Mammary microvascular endothelial cell (primary cell): ENCODE results near the genes CYFIP1 and GOLGA6L26.

DNA sequence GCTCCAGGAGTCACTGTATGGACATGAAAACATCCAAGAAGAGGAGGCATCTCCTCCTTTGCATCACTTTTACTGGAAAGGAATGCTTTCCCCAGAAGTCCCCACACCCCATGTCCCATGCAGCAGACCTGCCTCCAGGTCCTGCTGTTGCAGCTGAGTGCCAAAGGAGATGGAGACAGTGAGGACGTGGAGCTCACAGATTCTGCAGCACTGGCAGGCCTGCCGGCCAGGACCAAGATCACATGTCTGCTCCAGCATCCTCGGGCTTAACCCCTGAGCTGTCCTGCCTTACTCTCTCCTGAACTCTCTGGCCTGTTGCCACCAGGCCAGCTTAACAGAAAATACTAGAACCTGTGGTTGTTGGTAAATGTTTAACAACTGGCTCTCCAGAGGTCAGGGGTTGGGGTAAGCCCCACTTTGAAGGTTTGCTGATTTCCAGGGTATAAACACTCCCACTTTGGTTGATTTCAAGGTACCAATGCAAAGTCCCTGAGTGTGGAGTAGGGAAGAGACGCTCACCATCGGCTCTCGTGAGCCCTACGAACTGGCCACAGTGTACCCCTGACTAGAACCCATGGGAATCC lies 133.8 kb downstream of the OR4N4 start:
- RAMPAGE, long total RNA, result no peak

DNA sequence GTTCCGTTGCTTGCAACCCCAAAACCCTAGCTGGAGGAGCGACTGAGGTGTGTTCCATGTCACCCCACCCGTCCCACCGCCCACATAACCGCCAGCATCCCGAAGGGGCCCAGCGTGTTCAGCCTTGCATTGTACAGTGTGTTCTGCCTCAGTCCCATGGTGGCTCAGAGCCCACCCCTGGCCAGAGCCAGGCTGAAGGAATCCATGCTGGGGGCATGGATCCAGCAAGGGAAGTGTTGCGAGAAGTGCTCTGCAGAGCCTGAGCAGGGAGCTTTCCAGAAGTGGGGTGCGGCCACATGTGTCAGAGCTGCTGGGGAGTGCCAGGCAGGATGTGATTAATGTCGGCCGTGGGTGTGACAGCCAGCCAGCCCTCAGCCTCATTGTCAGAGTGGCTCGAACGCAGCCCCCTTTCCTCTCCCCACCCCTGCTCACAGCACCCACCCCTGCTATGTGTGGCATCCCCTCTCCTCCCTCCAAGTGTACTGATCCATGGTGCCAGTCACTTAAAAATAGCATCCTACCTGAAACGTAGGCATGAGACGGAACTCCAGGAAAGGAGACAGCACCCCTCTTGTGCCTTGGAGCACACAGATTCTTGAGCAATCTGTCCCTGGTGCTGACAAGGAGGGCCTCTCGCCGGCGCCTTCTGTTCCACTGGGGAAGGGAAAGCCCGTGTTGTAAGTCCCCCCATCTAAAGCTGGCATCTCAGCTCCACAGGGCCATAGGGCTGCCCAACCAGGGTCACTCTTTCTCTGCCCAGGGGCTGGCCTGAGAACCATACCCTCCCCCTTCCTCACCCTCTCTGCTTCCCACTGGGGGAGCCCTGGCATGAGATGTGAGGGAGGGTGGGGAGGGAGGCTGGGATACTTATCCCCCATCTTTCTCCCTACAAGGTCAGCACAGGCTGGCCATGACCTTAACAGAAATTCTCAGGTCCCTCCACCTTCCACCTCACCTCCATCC lies 145.0 kb downstream of the OR4N4 start:
- RAMPAGE, long total RNA, result no peak

GRCh38 chr15:22250682-22251317 lies 156.5 kb downstream of the OR4N4 start:
- RAMPAGE, long total RNA, result no peak

GRCh38 chr15:22589453-22589998 lies 130.8 kb downstream of the GOLGA6L22 start:
- RAMPAGE, long total RNA, result no peak

DNA sequence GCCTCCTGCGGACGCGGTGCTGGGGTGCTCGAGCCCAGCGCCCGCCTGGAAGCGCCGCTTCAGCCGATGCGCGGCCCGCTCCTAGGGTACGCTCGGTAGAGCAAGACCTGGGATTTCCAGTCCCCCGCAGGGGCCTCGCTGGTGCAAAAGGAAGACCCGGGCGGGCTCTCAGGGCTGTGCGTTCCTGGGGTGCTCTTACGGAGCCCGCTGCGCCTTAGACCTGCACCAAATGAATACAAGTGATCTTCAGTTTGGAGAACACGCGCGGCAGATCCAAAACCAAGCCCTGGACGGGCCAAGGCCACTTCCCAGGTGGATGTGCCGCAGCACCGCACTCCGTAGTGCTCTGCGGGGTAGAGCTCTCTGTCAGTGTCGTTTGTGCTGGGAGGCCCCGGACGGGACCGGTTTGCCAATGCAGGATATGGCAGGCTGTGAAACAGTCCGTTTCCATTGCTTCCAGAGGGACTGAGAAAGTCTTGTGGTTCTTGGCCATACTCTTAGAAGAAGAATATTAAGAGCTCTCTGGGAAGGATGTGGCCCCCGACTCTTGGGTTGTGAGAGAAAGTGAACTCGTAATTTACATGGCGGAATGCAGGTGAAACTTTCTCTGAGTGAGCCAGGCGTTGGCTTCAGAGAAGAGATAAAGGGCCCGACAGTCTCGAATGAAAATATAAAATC lies 918 bp downstream of the NIPA1 start:
- RAMPAGE, long total RNA, result no peak

- RAMPAGE, long total RNA, result no peak
Observed at GRCh38 chr15:22891504-22891909, 53.0 kb downstream of the NIPA2 start.

- RAMPAGE, long total RNA, result start-site peak on the minus strand at chr15:22980296-22980353, 1,187 and 194 reads in 2 replicates
Observed at GRCh38 chr15:22980208-22981339, at the start of gene CYFIP1. TSS of gene CYFIP1 (minus strand) at chr15:22980368.

- RAMPAGE, long total RNA, result no peak
Observed at GRCh38 chr15:23225789-23226323, 89.2 kb upstream of the GOLGA6L1 start.

DNA sequence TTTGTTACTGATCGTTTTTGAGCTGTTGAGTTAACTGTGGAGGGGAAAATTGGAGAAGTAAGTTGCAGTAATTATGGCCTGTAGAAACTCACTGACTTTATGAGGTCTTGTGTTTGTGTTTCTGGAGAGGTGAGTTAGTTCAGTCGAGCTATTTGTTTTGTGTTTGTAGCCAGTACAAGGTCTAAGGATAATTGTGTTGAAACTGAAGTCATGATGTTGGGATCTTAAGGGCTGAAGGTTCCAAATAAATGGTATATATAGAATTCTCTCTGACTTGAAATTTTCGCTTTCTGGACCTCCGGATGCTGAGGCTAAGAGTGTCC lies 29.2 kb downstream of the GOLGA6L26 start:
- RAMPAGE, long total RNA, result no peak

GRCh38 chr15:23333959-23334438 lies at the start of gene GOLGA6L26:
TSS of gene GOLGA6L26 (minus strand) at chr15:23334196.
- RAMPAGE, long total RNA, result no peak

DNA sequence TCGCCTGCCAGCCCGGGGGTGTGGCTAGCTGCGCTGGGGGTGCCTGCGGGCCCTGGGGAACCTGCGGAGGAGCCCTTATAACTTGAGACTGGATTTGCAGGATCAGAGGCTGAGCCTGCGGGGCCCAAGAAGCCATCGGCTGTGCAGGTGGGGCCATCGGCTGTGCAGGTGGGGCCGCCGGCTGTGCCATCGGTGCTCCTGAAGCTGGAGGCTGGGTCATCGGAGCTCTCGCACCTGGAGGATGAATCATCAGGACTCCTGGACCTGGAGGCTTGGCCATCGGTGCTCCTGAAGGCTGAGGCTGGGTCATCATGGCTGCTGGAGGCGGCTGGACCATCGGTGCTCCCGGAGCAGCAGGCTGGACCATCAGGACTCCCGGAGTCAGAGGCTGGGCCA lies 1.0 kb downstream of the MAGEL2 start:
- RAMPAGE, long total RNA, result no peak

DNA sequence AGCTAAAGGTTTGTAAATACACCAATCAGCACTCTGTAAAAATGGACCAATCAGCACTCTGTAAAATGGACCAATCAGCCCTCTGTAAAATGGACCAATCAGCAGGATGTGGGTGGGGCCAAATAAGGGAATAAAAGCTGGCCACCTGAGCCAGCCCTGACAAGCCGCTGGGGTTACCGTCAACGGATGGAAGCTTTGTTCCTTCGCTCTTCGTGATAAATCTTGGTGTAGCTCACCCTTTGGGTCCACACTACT lies 69.8 kb upstream of the NDN start:
- RAMPAGE, long total RNA, result no peak

DNA sequence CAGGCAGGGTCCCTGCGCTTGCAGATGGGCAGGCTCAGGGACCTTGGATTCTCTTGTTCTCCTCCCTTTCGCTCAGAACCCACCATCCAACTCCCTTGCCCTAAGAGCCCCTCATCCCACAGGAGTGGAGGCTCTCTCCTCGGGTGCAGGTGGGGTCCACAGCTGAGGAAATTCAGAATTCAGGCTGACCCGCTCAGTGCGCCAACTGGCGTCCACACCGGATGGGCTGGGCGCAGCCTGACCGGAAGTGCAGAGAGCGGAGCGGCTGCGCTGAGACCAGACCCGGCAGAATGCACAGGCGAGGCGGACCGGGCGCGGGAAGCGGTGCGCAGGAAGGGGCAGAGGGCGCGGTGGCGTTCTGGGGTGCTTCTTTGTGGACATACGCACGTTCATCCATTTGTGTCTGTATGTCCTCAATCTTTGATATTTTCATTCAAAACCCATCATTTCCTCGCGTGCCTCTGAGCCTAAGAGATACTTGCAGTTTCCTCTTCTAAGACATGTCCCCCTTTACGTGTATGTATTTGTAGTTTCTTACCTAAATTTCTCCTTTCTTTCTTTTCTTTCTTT lies 210.5 kb upstream of the NDN start:
- RAMPAGE, long total RNA, result no peak

GRCh38 chr15:24772228-24772904 lies 96.8 kb downstream of the NPAP1 start:
- RAMPAGE, long total RNA, result no peak

GRCh38 chr15:24823292-24824032 lies 131.3 kb upstream of the SNRPN start:
- RAMPAGE, long total RNA, result no peak

GRCh38 chr15:24915854-24916221 lies 38.9 kb upstream of the SNRPN start:
- RAMPAGE, long total RNA, result no peak

- RAMPAGE, long total RNA, result no peak
Observed at GRCh38 chr15:25111701-25111940, 156.8 kb downstream of the SNRPN start.

DNA sequence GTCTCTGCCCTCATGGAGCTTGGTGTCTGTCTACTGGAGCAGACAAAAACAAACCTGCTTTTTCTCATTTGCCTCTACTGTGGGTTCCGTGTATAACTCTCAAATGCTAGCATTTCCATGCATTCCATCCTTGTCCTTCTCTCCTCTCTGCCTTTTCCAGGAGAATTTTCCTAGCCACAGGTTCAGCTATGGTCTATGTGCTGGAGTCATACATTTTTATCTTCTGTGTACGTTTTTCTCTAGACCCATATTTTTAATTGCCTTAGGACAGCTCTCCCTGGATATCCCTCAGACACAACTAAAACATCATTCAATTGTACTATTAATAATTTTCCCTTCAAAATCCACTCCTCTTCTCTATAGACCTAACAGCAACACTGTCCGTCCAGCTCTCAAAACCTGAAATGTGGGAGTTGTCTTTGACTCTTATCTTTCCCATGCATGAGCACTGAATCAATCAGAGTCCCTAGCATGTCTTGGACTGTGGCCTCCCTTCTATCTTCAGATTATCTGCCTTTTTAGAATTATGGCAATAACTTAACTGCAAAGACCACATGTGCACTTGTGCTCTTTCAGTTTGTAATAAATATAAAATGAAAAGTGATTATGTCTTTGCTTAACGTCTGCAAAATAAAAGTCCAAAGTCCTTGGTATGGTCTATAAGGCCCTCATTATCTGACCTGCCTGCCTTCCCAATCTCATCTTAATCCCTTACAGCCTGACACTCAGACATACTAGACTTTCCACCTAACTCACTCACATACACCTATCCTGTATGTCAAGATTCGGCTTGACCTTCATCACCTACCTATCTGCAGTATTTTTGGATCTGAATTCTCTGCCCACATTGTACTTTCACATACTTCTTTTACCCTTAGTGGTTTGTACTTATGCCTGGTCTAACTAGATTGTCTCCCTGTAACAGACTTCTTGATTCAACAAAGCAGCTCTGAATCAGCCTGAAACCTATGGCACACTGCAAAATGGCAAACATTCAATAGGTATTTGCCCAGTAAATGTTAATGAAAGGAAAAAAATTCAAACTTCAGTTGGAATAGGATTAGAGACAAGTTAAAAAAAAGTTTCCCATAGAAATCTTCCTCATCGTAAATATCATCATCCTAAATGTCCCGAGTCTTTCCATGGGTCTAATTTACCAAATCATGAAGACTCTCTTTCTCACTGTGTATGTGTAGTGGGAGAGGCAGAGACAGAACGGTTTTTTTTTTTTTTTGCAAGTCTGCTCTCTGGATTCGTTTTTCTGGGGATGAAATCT lies 106.8 kb downstream of the UBE3A start:
- RAMPAGE, long total RNA, result no peak

DNA sequence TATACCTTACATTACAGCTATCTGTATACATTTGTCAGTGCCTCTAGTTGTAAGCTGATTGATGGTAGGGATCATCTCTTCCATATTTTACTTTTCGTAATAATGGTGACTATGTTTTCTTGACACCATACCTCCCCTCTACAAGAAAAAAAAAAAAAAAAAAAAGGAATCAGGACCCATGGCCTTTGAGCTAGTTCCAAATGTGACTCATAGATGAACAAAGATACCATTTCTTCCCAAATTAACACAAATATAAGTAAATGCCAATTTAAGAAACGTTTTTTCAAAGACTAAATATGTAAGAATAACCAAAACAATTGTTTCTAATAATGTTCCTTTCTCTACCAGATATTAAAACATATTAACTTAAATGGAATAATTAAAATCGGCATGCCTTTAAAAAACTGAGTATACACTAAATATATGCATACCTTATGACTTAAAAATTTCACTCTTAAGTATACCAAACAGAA lies 23.1 kb downstream of the UBE3A start:
- RAMPAGE, long total RNA, result no peak

- RAMPAGE, long total RNA, result no peak
Observed at GRCh38 chr15:25439136-25439442, 265 bp upstream of the UBE3A start.